Psoas muscle (tissue), 2 donors: ENCODE data around the gene TIE1.

- PRO-cap, 2 experiments: peak in 2 of 2 experiments; most common minus-strand start chr1:42924282 (in 2)
Measured at GRCh38 chr1:42924056-42924378, 34.7 kb downstream of the SLC2A1 start.

- PRO-cap, 2 experiments: no peak in any of the 2 experiments
Measured at GRCh38 chr1:42940692-42941635, 17.7 kb downstream of the SLC2A1 start.

- PRO-cap, 2 experiments: no peak in any of the 2 experiments
Measured at GRCh38 chr1:42942444-42942929, 16.2 kb downstream of the SLC2A1 start.

- PRO-cap, 2 experiments: no peak in any of the 2 experiments
Measured at GRCh38 chr1:42951314-42952015, 7.2 kb downstream of the SLC2A1 start.

DNA sequence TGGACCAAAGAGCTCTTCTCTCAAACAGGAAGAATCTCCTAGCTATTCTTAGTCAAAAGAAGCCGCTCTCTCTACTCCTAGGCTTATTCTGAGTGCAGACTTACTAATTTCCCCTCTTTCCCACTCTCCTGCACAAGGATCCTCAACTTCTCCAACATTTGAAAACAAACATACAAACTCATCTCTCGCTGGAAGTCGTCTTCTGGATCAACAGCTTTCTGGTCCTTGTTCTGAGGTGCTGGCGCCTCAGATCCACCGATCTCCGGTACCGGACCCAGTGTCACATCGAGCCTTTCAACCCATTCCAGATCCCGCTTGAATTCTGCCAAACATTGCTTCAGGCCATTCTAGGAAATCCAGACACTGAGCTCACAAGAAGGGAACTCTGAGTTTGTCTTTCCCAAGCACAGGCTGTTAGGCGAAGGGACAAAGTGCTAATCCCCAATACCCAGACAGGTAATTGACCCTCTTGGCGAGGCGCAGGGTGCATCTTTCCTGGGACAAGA lies 732 bp downstream of the EBNA1BP2 start:
- PRO-cap, 2 experiments: no peak in any of the 2 experiments

DNA sequence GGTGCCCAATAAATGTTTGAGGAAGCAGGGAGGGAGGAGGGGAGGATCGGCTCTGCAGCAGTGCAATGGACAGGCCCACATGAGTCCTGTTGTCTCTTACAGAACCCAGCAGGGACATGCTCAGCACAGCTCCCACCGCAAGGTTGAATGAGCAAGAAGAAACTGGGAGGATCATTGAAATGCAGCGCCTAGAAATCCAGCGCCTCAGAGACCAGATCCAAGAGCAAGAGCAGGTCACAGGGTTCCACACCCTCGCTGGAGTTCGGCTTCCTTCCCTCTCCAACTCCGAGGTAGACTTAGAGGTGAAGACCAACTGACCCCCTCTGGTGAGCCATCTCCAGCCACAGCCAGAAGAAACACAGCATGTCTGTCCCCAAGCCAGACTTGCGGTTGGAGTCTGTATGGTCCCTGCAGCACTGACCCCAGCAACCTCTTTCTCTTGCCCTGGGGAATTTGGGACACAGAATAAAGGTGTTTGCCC lies 15.9 kb upstream of the TMEM125 start:
- PRO-cap, 2 experiments: no peak in any of the 2 experiments

DNA sequence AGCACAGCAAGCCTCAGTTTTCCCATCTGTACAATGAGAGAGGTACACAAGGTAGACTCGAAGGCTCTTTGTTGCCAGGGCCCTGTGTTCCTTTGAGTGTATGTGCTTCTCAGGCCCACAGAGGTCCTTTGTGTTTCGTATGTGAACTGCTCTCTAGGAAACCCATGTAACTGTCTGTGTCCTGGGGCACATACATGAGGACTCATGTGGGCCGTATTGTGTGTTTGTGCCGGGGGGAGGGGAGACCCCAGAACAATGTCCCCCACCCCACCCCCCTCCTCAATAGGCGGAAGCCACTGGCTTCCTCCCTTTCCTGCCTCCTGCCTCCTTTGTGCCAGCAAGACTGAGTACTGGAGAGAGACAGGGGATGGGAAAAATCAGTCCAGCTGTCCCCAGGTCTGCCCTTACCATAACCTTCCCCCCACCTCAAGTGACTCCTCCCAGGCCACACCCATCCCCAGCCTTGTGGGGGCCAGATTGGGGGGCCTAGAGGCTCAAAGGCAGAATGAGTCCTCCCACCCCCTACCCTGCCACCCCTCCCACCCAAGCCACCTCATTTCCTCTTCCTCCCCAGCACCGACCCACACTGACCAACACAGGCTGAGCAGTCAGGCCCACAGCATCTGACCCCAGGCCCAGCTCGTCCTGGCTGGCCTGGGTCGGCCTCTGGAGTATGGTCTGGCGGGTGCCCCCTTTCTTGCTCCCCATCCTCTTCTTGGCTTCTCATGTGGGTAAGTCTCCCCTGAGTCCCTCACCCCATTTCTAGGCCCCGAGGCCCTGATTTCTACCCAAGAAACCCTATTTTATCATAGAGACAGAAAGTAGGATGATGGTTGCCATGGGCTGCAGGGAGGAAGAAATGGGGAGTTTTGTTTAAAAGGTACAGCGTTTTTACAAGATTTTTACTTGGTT lies at the start of gene TIE1:
TIE1 (plus strand) TSS at position 584 of the 912 bp plus-strand sequence.
- PRO-cap, 2 experiments: peak in 1 of 2 experiments; most common plus-strand start position 619 of the sequence (in 1); most common minus-strand start position 416 of the sequence (in 1)

- PRO-cap, 2 experiments: no peak in any of the 2 experiments
Measured at GRCh38 chr1:43345277-43345605, 7.6 kb downstream of the MPL start.

DNA sequence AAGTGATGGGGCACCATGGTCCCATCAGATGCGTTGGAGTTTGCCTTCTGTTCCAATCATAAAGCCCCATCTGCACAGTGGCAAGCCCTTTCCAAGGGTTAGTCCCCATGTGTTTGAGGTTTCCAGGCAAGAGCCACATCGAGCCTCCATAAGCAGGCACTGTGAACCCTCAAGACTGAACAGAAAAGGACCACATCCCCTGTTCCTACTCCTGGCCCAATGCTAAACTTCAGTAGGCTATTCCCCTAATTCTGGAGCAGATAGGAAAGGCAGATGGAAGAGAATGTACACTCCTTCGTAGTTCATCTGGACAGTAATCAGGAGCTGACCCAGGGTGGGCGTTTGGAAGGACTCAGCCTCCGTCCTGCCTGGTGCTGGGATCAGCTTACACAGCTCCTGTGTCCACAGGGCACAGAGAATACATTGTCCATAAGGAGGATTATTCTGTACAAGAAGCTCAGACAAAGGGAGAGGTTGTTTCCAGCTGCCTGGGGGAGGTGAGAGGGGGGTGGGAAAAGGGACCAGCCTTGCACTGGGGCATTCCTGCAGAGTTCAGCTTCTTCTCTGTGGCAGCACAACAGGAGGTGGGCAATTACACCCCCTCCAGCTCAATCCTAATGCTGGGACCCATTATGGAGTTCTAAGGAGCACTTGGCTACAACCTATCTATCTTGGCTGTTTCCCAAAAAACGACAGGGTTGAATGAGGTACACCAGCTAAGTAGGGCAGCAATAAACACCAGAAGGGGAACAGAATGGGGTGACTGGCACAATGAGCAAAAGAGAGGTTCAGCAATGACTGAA lies 7.6 kb downstream of the MED8 start:
- PRO-cap, 2 experiments: no peak in any of the 2 experiments

GRCh38 chr1:43387265-43387716 lies 2.3 kb downstream of the MED8 start:
- PRO-cap, 2 experiments: no peak in any of the 2 experiments

DNA sequence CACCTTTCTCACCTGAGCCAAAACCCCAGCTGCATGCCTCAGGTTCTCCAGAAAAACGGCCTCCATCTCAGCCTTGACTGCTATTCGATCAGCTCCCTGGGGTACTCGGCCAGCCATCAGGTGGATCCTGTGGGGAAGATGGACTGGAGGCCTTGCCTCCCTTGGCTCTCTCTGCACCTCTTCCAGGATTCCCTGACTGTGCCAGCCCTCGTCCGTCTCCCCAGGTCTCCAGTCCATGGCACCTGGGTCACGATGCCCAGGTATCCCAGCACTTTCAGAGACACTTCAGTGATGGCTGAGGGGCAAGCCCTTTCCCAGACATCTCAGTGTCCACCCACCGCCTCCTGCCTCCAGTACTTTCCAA lies 1.6 kb downstream of the HYI start:
- PRO-cap, 2 experiments: no peak in any of the 2 experiments

DNA sequence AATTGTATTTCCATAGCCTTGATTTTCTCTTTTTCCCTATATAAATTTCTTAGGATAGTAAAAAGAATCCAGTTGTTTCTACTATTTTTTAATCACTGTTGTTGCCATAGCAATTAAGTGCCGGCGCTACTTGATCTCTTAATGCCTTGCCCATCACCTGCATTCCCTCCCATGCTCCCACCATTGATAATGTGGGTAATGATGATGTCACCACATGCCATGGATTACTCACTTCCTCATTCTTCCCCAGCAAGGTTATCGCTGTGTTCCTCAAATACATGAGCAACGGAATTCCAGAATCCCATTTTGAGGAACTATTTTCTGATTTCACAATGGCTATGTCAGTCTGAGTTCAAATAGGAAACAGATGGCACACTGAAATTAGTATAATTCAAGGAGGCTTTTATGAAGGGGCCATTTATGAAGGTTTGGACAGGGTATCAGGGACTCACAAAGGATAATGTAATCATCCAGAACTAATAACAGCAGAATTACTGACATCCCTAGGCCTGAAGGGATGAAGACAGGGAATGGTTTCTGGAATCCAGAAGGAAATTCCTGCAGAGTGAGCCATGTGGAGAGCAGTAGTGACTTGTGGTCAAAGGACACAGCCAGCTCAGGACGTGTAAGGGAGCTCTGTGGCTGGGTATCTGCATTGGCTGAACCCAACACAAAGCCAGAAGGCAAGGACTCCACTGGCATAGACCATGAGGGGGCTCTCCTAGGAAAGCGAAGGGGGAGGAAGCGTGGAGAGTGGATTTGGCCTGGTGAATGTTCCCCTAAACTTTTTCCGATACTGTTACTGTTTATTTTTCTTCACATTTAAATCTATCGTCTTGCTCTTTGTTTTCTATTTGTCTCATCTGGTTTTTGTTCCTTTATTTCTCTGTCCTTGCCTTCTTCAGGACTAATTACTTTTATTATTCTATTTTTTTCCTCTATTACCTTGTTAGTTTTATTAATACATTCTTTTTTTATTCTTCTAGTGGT lies 19.0 kb upstream of the HYI start:
- PRO-cap, 2 experiments: no peak in any of the 2 experiments

GRCh38 chr1:43596173-43597008 lies 53.6 kb upstream of the KDM4A start:
- PRO-cap, 2 experiments: no peak in any of the 2 experiments

DNA sequence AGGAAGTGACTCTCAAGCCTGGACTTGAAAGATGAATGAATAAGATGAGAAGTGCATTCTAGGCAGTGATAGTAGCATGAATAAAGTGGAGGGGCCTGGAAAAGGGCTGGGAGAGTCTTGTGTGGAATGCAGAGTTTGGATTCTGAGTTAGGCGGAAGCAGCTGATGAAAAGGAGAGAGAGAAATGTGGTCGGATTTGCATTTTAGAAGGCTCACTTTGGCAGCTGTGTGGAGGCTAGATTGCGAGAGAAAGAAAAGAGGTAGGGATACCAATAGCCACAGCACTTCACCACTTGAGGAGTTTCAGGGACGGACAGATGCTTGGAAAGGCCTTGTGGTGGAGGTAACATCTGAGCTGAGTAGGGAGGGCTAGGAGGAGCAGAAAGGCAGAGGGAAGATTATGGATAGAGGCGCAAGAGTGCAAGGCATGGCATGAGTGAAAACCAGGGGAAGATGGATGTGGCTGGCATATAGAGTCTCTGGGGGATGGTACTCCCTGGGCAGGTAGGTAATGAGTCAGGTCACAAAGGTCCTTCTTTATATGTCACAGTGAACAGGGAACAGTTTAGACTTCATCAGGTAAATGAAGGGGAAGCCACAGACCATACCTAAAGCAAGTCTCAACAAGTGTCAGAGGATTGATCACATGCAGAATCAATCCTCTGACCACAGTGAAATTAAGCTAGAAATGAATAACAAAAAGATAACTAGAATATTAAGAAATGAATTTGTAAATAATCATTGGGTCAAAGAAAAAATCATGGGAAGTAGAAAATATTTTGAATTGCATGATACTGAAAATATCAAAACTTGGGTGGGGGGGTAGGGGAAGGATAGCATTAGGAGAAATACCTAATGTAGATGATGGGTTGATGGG lies 59.8 kb downstream of the ST3GAL3 start:
- PRO-cap, 2 experiments: no peak in any of the 2 experiments

DNA sequence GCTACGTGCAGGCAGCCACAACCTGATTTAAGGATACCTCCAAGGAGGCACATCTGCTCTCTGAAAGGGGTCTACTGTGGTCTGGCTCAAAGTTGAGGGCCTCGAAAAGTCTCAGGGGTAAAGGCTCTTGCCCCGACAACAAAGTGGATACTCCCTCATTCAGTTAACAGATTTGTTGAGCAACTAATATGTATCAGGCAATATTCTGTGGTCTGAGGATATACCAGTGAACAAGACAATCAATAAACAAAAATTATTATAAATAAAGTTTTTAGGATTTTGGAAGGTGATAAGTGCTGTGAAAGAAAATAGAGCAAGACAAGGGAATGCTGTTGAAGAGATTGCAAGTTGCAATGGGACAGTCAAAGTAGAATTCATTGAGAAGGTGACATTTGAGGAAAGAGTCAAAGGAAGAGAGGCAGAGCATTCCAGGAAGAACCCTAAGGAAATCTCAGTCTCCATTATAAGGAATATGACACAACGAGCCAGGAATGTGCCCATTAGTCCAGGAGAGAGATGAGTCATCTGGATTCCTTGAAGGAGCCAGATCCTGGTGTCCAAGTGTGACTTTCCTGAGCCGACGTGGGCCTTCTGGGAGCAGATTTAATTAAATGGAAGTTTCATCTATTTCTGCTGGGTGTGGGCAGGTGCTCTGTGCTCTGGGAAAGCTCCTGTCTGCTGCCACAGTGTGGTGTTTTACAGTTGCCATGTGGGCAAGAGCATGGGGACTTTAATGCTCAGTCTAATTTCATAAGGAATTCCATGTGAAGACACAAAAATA lies 111.7 kb upstream of the ARTN start:
- PRO-cap, 2 experiments: no peak in any of the 2 experiments

DNA sequence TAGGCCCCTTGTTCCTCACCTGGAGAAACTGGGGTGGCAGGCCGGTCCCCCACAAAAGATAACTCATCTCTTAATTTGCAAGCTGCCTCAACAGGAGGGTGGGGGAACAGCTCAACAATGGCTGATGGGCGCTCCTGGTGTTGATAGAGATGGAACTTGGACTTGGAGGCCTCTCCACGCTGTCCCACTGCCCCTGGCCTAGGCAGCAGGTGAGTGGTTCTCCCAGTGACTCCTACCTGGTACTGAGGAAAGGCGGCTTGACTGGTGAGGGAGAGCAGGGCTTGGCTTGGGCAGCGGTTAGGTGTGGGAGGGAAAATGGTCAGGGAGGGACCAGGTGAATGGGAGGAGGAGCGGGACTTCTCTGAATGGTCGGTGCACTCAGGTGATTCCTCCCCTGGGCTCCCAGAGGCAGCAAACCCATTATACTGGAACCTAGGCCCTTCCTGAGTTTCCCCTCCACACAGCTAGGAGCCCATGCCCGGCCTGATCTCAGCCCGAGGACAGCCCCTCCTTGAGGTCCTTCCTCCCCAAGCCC lies 2.0 kb downstream of the ARTN start:
- PRO-cap, 2 experiments: no peak in any of the 2 experiments

- PRO-cap, 2 experiments: no peak in any of the 2 experiments
Measured at GRCh38 chr1:43936043-43936864, 2.7 kb downstream of the ARTN start.

GRCh38 chr1:44250040-44250751 lies 36.9 kb downstream of the DMAP1 start:
- PRO-cap, 2 experiments: no peak in any of the 2 experiments

DNA sequence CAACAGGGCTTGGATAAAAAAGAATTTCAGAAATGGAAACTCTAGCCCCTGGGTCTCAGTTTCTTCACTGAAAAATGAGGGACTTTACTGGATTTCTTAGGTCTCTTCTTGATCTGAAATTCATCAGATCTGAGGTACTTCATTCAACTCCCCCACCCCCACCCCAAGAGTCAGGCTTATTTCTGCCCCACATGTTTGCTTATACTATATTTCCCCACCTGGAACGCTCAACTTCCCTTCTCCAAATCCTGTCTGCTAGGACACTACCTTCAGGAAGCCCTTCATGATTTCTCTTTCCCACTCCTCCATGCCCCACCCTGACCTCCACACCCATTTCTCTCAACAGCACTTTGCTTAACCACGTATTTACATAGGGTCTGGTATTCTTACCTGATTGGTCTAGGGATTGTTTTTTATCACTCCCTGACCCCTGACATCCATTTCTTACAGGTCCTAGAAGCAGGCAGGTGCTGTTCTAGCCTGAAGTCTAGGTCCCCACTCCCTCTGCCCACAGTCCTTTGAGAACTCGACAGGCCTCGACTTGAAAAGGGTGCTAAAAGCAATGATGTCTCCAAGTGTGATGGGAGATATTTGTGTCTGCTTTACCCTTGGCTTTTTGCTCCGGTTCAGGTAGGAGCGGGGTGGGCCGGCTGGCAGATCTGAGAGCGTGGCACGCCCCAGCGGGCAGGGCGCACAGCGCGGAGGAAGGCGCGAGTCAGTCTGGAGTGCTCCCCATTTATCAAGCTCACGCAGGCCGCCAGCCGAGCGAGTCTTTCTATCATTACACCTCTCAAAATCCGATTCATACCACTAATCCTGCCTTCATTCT lies 47.5 kb downstream of the DMAP1 start:
- PRO-cap, 2 experiments: no peak in any of the 2 experiments

- PRO-cap, 2 experiments: no peak in any of the 2 experiments
Measured at GRCh38 chr1:44267790-44268174, 54.5 kb downstream of the DMAP1 start.